Natural killer cell (primary cell): ENCODE measurements around the genes SRL and HMOX2.

- PRO-cap = no peak
Measured at GRCh38 chr16:3696853-3697179, 20.5 kb downstream of the TRAP1 start.

- PRO-cap = no peak
Measured at GRCh38 chr16:3727923-3728462, 10.7 kb upstream of the TRAP1 start.

- PRO-cap = bidirectional peak, plus-strand start at chr16:3819379, minus-strand start at chr16:3819337
Measured at GRCh38 chr16:3819121-3819647, 61.3 kb downstream of the CREBBP start.

DNA sequence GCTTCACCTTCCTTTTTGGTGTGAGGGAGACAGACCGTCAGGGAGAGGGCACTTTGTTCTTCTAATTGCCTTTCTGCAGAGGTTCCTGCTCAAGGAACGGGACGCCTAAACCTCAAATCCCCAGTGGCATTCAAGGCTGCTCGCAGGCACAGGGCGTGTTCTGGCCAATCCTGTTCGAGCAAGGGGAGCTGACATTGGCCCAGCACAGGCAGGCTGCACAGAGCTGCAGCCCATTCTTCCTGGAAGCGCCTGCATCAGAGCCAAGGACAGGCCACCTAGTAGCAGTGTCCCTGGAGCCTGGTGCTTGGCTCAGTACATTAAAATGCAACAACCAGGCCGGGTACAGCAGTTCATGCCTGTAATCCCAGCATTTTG lies 72.2 kb upstream of the CREBBP start:
- PRO-cap = no peak

DNA sequence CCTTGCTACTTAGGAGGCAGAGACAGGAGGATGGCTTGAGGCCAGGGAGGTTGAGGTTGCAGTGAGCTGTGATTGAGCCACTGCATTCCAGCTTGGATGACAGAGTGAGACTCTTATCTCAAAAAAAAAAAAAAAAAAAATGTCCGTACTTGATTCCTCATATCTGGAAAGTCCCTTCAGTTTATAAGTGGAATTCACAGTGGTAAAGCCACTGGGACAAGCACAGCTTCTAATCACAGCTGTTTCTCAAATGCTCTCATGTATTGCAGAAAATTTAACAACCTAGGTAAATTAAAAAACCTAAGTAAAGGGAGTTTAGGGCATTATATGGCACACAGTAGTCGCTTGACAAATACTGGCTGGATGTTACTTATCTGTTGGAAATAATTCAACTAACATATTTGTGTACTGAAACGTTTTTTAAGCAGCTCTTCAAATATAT lies 78.8 kb upstream of the CREBBP start:
- PRO-cap = no peak

DNA sequence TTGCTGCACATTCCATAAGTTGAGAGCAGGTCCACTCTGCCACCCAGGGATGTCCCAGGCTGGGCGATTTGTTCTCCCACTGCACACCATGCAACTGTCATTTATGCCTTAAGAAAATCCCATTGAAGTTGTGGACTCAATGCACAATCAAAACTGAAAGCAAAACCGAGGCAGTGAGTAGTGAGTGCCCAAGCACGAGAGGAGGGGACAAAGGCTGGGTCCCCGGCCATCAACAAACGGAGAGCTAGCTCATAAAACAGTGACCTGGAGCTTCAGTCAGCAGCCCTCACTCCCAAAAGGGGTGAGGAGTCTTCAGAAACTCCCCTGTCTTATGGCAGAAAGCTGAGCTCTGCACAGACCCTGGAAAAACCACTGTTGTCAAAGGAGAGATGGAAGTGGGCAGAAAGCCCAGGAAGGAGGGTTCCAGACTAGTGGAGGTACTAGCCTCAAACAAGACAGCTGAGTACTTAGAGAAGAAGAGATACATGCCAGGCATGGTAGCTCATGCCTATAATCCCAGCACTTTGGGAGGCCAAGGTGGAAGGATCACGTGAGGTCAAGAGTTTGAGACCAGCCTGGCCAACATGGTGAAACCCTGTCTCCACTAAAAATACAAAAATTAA lies 96.8 kb downstream of the ADCY9 start:
- PRO-cap = unidirectional peak, plus-strand start at position 173 of the sequence

GRCh38 chr16:4032641-4033370 lies 83.4 kb downstream of the ADCY9 start:
- PRO-cap = bidirectional peak, plus-strand start at chr16:4033082, minus-strand start at chr16:4032926

GRCh38 chr16:4077106-4077691 lies 39.0 kb downstream of the ADCY9 start:
- PRO-cap = no peak

GRCh38 chr16:4241508-4242478 lies at the start of gene SRL:
Gene SRL (minus strand): TSS chr16:4242080.
- PRO-cap = no peak

- PRO-cap = no peak
Measured at GRCh38 chr16:4324014-4324612, 8.2 kb downstream of the GLIS2 start.

DNA sequence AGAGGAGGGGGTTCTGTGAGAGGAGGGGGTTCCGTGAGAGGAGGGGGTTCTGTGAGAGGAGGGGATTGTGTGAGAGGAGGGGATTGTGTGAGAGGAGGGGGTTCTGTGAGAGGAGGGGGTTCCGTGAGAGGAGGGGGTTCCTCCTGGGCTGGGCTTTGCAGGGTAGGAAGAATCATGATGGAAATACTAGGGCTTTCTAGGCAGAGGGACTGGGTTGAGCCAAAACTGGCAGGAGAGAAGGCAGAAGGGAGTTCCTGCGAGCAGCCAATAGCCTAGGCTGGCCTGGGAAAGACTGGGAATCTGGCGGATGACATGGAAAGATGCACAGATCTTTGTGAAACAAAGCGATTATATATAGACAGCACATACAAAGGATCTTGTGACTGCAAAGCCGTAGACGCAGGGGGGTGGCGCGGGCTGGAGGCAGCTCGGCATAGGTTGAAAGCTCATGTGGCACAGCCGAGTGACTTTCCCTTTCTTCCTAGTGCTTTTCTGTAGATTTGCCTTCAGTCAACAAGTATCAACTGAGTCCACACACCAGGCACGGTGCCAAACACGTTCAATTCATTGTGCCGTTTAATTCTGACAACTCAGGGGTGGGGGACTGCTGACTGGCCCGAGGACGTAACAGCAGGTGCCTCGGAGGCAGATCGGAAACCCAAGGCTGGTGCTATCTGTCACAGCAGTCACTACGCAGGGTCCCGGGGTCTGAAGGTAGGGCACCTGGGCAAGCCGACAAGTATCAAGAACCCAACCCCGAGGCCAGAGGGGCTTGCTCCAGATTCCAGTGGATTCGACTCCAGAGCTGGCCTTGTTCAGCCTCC lies 6.2 kb downstream of the PAM16 start:
- PRO-cap = no peak

DNA sequence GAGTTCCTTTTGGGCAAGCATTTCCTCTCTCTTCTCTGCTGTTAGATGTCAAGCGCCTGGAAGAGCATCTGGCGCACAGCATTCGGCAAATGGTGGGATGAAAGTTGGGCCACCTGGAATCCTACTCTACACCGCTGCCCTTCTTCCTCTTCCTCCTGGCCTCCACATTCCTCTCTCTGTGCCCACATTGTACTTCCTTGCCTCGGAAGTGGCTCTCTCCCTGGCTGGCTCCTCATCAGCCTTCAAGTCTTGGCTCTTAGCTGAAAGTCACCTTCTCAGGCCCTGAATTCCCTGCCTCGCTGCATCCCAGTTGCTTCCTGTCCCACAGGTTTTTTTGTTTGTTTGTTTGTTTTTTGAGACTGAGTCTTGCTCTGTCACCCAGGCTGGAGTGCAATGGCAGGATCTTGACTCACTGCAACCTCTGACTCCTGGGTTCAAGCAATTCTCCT lies 2.5 kb upstream of the PAM16 start:
- PRO-cap = no peak

DNA sequence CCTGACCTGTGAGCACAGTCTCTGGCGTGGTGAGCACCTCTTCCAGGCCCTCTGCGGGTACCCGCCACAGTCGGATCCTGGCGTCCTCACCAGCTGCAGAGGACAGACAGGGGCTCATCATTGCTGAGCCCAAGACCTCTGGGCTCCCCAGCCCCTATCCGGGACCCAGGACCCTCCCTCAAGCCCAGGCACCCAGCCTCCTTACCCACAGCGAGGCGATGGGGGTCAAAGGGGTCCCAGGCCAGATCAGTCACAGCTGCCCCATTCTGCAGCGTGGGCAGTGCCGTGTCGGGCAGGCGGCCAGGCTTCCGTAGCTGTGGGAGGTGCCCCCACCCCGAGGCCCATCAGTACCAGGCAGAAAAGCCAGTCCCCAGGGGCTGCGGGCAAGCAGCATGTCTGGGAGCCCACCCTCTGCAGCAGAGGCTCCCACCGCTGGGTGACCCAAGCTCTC lies 10.1 kb upstream of the PAM16 start:
- PRO-cap = no peak

DNA sequence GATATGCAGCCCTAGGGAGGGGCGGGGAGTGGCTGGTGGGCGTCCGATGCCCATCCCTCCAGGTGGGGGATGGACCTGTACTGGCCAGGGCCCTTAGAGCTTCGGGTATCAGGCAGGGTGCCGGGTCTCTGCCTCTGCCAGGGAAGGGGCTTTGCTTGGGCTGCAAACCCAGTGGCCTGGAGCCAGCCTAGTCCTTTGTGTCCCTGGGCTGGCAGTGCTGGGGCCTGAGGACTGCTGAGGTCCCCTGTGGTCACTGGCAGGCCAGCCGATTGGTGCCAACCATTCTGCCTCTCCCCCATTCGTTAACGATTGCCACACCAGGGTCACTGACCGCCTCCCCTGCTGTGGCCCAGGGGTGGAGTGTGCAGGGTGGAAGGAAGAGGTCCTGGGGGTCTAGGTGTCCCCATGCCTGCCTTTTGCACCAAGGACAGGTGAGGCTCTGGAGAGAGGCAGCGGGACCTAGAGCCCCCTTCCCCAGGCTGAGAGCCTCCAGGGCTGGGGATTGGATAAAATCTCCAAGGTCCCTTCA lies 881 bp downstream of the VASN start:
- PRO-cap = no peak

- PRO-cap = no peak
Measured at GRCh38 chr16:4374863-4375573, 3.4 kb downstream of the VASN start.

GRCh38 chr16:4380614-4381653 lies 9.3 kb downstream of the VASN start:
- PRO-cap = no peak

GRCh38 chr16:4402450-4402721 lies 14.0 kb downstream of the CORO7 start:
- PRO-cap = no peak

- PRO-cap = bidirectional peak, plus-strand start at chr16:4425521, minus-strand start at chr16:4425474
Measured at GRCh38 chr16:4425237-4425698, 400 bp upstream of the DNAJA3 start.

GRCh38 chr16:4476357-4477374 lies at the start of gene HMOX2:
Gene HMOX2 (plus strand): TSS chr16:4476398.
- PRO-cap = bidirectional peak, plus-strand start at chr16:4476433, minus-strand start at chr16:4476207

DNA sequence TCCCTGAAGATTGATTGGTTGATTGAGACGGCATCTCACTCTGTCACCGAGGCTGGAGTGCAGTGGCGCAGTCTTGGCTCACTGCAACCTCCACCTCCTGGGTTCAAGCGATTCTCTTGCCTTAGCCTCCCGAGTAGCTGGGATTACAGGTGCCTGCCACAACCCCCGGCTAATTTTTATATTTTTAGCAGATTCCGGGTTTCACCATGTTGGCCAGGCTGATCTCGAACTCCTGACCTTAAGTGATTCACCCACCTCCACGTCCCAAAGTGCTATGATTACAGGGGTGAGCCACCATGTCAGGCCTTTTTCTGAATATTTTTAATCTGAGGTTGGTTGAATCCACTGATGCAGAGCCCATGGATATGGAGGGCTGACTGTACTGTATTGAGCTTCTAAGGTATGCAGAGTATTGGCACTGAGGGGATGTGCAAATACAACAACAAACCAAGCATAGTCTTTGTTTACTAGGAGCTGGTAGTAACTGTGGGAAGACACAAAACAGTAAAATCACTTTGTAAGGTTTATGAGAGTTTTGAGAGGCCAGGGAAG lies 8.8 kb downstream of the HMOX2 start:
- PRO-cap = no peak